A549 (cell line): ENCODE results near the genes SMIM10L2A, CT45A8, HTATSF1, ENSG00000230707, SOX3 and SPANXC.

DNA sequence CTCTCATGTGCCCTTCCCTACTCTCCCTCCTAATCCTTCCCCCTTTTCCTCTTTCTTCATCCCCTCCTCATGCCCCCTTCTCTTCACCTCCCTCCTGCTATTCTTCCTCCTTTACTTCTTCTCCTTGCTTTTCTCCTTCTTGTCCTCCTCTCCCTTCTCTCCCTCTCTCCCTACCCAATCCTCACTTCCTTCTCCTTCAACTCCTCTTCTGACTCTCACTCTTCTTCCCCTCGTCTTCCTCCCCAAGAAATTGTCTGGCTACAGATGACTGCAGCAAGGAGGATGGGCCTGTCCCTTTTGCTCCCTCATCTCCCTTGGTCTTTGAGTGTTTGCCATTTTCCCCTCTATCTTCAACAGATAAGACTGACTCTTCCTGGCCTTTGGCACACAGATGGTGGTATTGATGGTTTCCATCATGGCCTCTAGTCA is 5.1 kb downstream of the ZNF75D start:
- PRO-cap: no peak
CAGE:
- cytosol, long polyA plus RNA: no peak
- long polyA plus RNA: no peak
- nucleus, long polyA plus RNA: no peak

- PRO-cap: bidirectional peak, plus-strand start at chrX:135421944, minus-strand start at chrX:135421662
CAGE:
- cytosol, long polyA plus RNA: no peak
- long polyA plus RNA: no peak
- nucleus, long polyA plus RNA: no peak
Measured at GRCh38 chrX:135421416-135422634, at the start of gene SMIM10L2A. Gene SMIM10L2A, plus strand, starts transcription at chrX:135421944.

DNA sequence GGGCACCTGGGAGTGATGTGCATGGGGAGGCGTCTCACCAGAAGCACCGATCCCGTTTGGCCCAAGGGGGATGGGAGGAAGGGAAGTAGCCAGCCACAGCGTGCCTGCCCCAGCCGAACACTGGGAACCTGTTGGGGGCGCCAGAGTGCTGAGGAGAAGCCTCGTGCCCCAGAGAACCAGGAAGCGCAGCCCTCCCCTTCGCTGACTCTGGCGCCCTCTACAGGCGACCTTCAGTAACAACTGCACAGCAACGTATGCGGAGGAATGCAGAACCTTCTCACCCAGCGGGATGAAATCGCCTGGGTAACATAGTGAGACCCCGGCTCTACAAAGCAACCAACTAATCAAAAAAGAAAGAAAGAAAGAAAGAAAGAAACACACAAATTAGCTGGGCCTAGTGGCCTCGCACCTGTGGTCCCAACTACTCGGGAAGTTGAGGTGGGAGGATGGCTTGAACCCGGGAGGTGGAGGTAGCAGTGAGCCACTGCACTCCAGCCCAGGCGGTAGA is at the start of gene CT45A8:
Gene CT45A8 (minus strand): TSS at position 122 of the 508 bp plus-strand sequence.
- PRO-cap: no peak
CAGE:
- cytosol, long polyA plus RNA: no peak
- long polyA plus RNA: no peak
- nucleus, long polyA plus RNA: no peak

DNA sequence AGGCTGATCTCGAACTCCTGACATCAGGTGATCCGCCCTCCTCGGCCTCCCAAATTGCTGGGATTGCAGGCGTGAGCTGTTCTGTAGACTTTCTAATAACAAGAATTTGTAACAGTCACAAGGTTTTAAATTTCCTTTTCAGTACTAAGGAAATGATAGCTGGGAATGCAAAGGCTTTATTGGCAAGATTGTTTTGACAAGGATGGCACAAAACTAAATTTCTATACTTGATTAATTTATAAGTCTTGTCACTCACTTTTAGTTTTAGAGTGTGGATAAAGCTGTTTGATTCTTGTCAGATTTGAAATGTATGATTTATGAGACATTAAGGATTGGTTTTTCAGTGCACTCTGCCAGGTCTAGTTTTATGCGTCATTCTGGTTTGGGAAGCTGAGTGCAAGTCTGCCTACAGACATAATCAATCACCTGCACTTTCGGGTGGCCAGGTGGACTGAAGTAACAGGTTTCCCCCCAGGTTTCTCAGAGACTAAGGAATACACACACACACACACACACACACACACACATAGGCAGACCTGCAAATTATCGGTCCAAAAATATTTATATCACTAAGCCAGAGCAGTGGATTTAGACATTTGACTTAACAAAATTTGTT is 40.2 kb upstream of the FHL1 start:
- PRO-cap: no peak
CAGE:
- cytosol, long polyA plus RNA: no peak
- long polyA plus RNA: no peak
- nucleus, long polyA plus RNA: no peak

DNA sequence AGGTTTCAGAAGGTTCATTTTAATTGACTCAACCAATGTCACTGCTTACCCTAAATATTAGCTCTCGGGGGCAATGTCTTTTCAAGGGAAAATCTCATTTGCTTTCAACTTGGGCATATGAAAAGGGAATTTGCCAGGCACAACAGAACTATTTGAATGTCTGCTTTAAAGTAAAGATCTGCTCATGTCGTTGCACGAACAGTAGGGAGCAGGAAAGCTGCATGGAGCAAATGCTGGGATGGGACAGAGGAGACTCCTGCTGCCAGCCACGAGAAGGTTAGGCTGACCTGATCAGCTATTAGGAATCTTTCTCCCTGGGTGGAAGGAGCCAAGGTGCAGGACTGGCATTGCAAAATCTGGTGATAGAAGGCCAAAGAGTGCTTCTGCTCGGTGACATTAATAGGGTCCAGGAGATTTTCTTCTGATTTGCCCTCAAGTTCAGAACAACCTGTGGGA is 26.7 kb upstream of the FHL1 start:
- PRO-cap: no peak
CAGE:
- cytosol, long polyA plus RNA: no peak
- long polyA plus RNA: no peak
- nucleus, long polyA plus RNA: no peak

GRCh38 chrX:136193590-136194207 is 3.1 kb upstream of the FHL1 start:
- PRO-cap: no peak
CAGE:
- cytosol, long polyA plus RNA: no peak
- long polyA plus RNA: no peak
- nucleus, long polyA plus RNA: no peak

GRCh38 chrX:136206713-136207212 is 9.9 kb downstream of the FHL1 start:
- PRO-cap: no peak
CAGE:
- cytosol, long polyA plus RNA: no peak
- long polyA plus RNA: no peak
- nucleus, long polyA plus RNA: no peak

- PRO-cap: no peak
CAGE:
- cytosol, long polyA plus RNA: no peak
- long polyA plus RNA: no peak
- nucleus, long polyA plus RNA: no peak
Measured at GRCh38 chrX:136259331-136260064, 8.3 kb upstream of the MAP7D3 start.

- PRO-cap: bidirectional peak, plus-strand start at chrX:136497495, minus-strand start at chrX:136497174
CAGE:
- cytosol, long polyA plus RNA: start-site peak on the plus strand at chrX:136497553-136497594, 163 and 411 reads in 2 replicates
- long polyA plus RNA: start-site peak on the plus strand at chrX:136497545-136497599, 311 and 131 reads in 2 replicates
- nucleus, long polyA plus RNA: start-site peak on the plus strand at chrX:136497545-136497594, 244 and 361 reads in 2 replicates
Measured at GRCh38 chrX:136496683-136497716, at the start of gene HTATSF1. Gene HTATSF1, plus strand, starts transcription at chrX:136497592.

- PRO-cap: no peak
CAGE:
- cytosol, long polyA plus RNA: no peak
- long polyA plus RNA: no peak
- nucleus, long polyA plus RNA: no peak
Measured at GRCh38 chrX:136587815-136588363, 55.9 kb downstream of the VGLL1 start.

- PRO-cap: no peak
CAGE:
- cytosol, long polyA plus RNA: no peak
- long polyA plus RNA: no peak
- nucleus, long polyA plus RNA: no peak
Measured at GRCh38 chrX:137651224-137651423, 85.2 kb downstream of the ZIC3 start.

DNA sequence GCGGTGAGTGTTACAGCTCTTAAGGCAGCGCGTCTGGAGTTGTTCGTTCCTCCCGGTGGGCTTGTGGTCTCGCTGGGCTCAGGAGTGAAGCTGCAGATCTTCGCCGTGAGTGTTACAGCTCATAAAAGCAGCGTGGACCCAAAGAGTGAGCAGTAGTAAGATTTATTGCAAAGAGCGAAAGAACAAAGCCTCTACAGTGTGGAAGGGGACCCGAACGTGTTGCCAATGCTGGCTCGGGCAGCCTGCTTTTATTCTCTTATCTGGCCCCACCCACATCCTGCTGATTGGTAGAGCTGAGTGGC is 291.7 kb upstream of the FGF13 start:
- PRO-cap: no peak
CAGE:
- cytosol, long polyA plus RNA: no peak
- long polyA plus RNA: no peak
- nucleus, long polyA plus RNA: no peak

- PRO-cap: no peak
CAGE:
- cytosol, long polyA plus RNA: no peak
- long polyA plus RNA: no peak
- nucleus, long polyA plus RNA: no peak
Measured at GRCh38 chrX:139924685-139925060, 8.2 kb downstream of the ATP11C start.

DNA sequence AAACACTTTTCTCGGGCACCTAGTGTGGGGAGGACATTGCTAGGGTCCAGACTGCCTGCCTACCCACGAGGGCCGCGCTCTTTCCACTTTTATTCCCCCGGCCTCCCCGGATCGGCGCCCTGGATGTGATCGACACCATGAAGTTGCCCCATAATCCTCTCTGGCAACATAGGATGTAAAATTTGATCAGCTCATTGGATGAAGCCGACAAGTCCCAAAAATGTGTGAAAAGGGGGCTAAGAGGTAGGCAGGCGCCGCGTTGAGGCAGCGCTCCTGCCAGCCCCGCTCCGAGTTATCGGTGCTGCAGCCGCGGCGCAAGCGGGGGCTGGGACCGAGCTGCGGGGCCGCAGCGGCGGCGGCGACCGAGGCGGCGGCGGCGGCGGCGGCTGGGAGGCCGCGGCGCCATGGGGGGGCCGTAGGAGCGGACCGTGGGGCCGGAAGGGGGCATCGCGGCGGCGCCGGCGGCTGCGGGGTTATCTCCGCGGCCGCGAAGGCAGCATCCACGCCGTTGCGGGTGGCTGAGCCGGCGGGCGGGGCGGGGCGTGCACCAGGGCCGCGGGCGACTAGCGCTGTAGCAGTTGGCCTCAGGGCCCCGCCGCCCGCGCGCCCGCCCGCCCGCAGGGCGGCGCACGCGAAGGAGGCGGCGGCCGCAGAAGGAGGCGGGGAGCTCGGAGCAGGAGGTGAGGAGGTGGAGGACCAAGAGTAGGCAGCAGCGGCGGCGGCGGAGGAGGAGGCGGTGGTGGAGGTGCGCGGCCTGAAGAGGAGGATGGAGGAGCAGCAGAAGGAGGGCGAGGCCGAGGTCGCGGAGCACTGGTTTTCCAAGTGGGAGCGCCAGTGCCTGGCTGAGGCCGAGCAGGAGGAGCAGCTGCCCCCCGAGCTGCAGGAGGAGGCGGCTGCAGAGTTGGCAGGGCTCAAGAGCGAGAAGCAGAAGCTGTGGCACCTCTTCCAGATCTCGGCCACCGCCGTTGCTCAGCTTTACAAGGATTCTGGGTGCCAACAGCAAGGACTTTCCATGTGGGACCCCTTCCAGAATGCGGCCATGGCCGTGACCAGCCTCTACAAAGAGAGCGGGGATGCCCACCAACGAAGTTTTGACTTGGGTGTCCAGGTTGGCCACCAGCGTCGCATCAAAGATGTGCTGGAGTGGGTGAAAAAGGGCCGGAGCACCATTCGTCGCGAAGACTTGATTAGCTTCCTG is at the start of gene ENSG00000230707:
Gene ENSG00000230707 (plus strand): TSS at position 702 of the 1,198 bp plus-strand sequence.
- PRO-cap: no peak
CAGE:
- cytosol, long polyA plus RNA: no peak
- long polyA plus RNA: no peak
- nucleus, long polyA plus RNA: no peak

GRCh38 chrX:140504939-140505160 is at the start of gene SOX3:
Gene SOX3, minus strand, starts transcription at chrX:140505069.
- PRO-cap: no peak
CAGE:
- cytosol, long polyA plus RNA: no peak
- long polyA plus RNA: no peak
- nucleus, long polyA plus RNA: no peak

DNA sequence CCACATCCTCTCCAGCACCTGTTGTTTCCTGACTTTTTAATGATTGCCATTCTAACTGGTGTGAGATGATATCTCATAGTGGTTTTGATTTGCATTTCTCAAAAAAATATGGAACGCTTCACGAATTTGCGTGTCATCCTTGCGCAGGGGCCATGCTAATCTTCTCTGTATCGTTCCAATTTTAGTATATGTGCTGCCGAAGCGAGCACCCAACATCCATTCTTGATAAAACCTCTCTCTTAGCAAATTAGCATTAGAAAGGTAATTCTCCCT is 59.1 kb downstream of the LDOC1 start:
- PRO-cap: no peak
CAGE:
- cytosol, long polyA plus RNA: no peak
- long polyA plus RNA: no peak
- nucleus, long polyA plus RNA: no peak

- PRO-cap: no peak
CAGE:
- cytosol, long polyA plus RNA: no peak
- long polyA plus RNA: no peak
- nucleus, long polyA plus RNA: no peak
Measured at GRCh38 chrX:141242457-141242662, at the start of gene SPANXC. Gene SPANXC, minus strand, starts transcription at chrX:141242517.

DNA sequence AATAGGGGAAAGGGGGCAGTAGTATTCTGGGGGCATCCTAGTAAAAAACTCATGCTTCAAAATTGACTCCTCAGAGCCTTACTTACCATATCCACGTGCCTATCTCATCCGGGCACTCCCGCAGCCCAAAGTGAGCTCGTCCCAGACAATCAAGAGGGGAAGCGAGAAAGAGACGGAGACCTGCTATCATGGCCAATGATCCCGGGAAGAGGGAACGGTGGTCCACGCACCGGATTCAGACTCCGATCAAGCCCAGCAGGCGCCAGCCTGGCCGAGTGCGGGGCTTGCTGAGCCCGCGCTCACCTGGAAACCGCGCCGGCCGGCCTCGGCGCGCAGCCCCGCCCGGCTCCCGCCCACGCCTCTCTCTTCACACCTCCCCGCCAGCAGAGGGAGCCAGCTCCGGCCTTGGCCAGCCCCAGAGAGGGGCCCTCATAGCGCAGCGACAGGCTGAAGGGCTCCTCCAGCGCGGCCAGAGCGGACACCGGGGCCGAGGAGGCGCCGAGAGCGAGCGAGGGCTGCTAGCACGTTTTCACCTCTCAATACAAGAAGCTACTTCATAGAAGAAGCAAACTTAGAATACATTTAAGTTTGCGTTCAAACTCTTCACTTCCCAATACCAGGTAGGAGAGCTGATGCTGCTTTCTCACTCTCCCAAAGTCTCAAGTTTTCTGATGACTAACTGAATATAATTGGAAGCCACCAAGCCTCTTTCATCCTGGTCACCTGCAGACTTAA is 36.8 kb upstream of the SPANXN2 start:
- PRO-cap: no peak
CAGE:
- cytosol, long polyA plus RNA: no peak
- long polyA plus RNA: no peak
- nucleus, long polyA plus RNA: no peak

GRCh38 chrX:144662913-144663257 is 584.4 kb upstream of the SPANXN1 start:
- PRO-cap: no peak
CAGE:
- cytosol, long polyA plus RNA: no peak
- long polyA plus RNA: no peak
- nucleus, long polyA plus RNA: no peak

- PRO-cap: no peak
CAGE:
- cytosol, long polyA plus RNA: no peak
- long polyA plus RNA: no peak
- nucleus, long polyA plus RNA: no peak
Measured at GRCh38 chrX:145782459-145782800, 35.2 kb upstream of the SLITRK2 start.